ReNcell CX (cell line): ENCODE measurements around a stretch of chr3.

DNA sequence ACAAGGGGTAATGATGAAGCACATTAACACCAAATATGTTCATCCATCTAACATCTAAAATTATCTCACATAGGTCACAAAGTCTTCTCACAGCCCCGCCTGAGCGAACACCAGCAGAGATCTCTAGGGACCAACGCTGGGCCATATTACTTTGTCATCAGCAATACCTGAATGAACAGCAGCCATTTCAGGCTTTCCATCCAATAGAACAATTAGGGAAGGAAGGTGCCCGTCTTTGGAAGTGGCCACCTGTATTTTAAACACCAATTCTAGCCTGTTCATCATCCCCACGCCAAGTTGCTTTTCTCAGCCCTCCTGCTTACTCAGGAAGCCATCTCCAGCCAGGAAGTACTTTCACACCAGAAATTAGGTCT, 106.4 kb downstream of the OXNAD1 start:
- PRO-cap = no peak

- PRO-cap = no peak
Observed at GRCh38 chr3:16427035-16427888, 86.2 kb downstream of the RFTN1 start.

DNA sequence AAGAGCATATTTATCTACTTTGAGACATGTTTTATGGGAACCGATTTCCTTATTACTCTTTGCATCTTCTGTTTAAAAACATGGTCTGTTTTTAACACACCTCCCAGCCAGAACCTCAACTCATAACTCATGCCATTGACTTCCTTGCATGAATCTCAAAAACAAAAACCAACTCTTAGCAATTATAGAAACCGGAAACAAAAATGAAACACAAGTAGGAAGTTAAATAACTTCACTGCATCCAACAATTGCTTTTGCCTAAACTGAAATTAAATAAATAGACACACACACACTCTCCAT, 32.2 kb downstream of the RFTN1 start:
- PRO-cap = no peak

DNA sequence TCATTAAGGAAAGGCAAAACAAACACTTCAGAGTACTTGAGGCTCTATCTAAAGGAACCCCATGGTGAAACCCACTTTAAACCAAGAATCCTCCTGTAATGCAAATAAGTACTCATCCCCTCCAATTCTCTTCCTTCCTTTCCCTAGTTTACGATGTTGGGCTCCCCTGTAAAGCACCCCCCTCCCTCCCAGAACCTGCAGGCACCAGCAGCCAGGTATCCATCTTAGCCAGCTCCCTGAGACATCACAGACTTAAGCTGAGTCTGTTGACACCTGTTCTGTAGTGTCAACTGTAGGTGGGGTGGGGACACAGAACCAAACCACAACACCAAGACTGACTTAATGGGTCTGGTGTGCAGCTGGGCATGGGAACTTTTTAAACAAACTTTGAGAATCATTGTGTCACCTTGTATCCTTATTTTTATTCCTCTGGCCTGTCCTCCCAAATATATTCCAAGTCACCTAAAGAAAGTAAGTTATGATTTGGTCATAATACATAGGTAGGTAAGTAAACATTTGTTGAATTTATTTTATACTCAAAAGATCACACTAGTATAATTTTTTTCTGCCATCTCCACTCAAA, 30.2 kb downstream of the RFTN1 start:
- PRO-cap = no peak

GRCh38 chr3:16800386-16800585, 84.5 kb upstream of the PLCL2 start:
- PRO-cap = no peak

- PRO-cap = no peak
Observed at GRCh38 chr3:16838592-16839017, 46.1 kb upstream of the PLCL2 start.

DNA sequence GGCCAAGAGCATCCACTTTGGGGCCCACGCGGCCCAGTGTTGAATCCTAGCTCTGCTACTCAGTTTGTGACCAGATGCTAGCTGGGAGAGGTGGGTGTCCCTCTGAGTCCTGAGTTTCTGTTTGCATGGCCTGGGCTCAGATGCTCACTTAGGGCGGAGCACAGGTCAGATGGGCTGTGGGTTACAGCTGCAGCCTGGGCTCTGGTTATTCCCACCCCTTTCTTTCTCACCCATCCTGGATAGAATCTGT, 44.9 kb upstream of the PLCL2 start:
- PRO-cap = no peak

- PRO-cap = bidirectional peak, plus-strand start at chr3:16884519, minus-strand start at chr3:16884509; bidirectional peak, plus-strand start at chr3:16884532, minus-strand start at chr3:16884532
Observed at GRCh38 chr3:16884003-16884599, 654 bp upstream of the PLCL2 start.

DNA sequence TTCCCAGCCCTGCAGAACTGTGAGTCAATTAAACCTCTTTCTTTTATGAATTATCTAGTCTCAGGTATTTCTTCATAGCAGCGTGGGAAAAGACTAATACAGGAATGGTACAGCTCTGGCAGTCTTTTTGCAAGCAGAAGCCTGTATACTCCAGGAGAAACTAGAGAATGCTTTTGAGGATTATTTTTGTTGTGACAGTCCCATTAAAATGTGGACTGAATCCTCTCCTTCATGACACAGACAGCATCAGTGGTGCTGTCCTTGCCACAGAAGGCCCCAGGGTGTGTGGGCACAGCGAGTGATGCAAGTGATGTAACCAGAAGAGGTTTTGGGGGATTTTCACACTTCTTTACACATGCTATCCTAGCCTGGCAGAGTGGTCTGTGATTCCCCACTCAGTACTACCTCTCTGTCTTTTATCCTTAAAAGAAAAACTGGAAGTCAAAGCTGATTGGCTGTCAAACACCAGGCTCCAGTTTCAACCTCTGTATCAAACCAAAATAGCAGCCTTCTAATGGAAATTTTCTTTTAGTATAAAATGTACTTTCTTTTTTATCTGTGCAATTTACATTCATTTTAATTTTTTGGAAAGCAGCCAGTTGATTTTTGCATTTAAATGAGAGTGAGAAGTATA, 20.3 kb downstream of the PLCL2 start:
- PRO-cap = no peak

GRCh38 chr3:18425582-18426537, 721 bp upstream of the SATB1 start:
- PRO-cap = no peak

DNA sequence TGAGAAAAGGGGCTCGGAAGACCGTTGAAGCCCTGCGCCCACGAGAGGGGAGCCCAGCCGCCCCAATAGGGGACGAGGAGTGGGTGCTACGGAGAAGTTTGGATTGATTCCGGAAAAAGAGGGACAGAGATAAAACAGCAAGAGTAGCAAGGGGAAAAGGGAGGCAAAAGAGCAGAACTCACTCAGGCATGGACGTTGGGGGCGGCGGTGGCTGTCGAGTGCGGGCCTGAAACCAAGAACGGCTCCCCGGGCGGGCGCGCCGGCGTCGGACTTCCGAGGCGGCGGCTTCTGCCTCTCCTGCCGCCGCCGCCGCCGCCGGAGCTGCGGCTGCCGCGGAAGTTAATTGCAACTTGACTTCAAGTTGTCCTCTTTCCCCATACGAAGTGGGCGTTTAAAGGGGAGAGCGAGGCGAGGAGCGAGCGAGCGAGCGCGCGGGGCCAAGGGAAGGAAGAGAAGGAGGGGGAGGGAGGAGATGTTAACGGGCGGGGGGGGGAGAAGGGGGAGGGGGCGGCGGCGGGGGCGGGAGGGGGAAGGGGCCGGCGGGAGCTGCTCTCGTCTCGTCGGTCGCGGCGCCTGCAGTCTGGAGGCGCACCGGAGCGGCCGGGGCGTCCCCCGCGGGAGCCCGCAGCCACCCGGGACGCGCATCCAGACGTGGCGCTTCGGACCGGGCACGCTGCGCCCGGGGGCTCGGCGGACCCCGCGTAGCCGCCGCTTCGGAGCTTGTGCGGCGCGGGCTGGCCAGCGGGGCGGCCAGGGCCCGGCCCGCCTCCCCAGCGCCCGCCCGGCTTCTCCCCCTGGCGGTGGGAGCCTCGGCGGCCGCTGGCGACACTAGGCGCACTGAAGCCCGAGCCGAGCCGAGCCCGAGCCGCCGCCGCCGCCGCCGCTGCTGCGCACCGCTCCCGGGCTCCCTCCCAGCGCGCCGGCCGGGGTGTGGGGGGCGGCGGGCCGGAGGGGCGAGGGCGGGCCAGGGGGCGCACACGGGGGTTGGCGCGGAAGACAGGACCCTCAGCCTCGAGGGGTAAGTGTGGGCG, 19.6 kb upstream of the SATB1 start:
- PRO-cap = no peak

- PRO-cap = no peak
Observed at GRCh38 chr3:19103520-19103983, 44.8 kb upstream of the KCNH8 start.

GRCh38 chr3:19347465-19348123, 199.3 kb downstream of the KCNH8 start:
- PRO-cap = no peak

GRCh38 chr3:19702420-19703105, 231.5 kb downstream of the EFHB start:
- PRO-cap = no peak

DNA sequence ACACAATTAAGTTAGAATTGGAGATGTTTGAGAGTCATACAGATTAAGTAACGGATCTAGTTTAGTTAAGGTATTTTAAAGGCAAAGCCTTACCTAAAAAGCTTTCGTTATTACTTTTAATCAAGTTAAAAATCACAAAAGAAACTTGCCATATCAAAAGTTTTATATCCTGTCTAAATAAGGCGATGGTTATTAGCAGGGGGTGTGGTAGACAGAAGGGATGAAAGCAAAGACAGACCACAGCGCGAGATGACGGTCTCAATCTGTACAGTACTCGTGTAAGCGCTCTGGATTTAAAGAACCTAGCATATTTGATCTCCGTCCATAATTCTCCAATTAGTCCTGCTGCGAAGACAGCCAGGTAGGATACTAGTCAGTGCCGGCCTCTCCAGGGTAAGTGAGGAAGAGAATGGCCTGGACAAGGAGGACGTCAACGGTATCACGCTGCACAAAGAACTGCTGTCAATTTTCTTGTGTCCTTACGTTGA, 743 bp downstream of the SGO1 start:
- PRO-cap = no peak

- PRO-cap = no peak
Observed at GRCh38 chr3:20236377-20236959, 50.5 kb upstream of the SGO1 start.

DNA sequence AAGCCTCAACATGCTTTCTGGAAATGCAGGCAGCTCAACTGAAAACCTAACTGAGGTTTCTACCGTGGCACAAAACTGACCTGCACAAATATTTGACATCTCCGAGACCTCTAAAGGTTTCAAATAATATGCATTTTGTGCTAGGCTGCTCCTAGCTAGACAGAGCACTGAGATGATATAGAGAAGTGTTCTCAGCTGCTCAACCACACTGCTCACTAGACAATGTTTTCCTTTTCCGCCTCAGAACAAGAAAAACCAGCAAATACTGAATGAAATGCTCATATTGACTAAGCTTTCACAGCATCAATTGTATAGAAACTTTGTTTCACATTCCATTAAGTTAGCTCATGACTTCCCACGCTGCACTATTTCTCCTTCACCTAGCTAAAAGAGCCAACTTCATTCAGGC, 788 bp downstream of the ZNF385D start:
- PRO-cap = no peak

DNA sequence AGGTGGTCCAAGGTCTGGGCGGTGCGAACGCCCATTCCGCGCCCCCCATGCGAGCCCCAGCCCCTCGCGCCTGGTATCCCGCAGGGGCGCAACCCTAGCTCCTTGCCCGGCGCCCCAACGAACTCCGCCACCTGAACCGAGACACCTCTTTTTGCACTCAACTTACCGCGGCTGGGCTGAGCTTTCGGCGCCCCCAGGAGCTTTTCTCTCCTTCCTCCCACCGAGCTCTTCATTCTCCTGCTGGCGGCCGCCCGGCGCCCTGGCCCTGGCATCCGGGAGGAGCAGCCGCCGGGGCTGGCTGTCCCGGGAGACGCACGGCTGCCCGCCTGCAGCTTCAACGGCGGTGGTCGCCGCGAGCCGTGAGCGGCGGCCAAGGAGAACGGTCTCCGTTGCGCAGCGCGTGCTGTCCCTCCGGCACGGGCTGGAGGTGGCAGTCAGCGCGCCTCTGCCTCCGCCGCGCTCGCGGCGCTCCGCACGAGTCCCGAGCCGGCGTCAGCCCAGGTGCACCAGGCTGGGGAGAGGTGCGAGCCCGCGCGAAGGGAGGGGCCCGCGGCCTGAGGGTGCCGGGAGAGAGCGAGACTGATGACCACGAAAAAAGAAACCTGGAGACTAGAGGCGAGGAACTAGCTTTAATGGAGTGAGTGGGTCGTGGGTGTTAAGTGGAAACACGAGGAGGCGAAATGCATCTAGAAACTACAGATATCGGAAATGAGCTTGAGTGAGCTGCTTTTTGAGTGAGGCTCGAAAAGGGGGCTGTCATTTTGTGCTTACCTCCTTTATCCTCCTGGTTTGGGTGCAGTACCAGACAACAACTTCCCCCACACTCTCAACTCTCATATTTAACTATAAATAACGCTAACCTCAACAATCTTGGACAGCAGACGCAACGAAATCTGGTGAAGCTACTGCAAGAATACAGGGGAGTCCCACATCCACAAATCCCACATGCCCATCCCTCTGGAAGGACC, 621.6 kb upstream of the ZNF385D start:
- PRO-cap = no peak

- PRO-cap = no peak
Observed at GRCh38 chr3:23618876-23619158, 186.9 kb upstream of the UBE2E1 start.

GRCh38 chr3:23750812-23751898, 54.6 kb upstream of the UBE2E1 start:
- PRO-cap = no peak